ENCODE data around the gene ZNHIT2.

- PRO-cap, result no peak
Measured at GRCh38 chr11:64932614-64932958, 3.1 kb downstream of the GPHA2 start.

DNA sequence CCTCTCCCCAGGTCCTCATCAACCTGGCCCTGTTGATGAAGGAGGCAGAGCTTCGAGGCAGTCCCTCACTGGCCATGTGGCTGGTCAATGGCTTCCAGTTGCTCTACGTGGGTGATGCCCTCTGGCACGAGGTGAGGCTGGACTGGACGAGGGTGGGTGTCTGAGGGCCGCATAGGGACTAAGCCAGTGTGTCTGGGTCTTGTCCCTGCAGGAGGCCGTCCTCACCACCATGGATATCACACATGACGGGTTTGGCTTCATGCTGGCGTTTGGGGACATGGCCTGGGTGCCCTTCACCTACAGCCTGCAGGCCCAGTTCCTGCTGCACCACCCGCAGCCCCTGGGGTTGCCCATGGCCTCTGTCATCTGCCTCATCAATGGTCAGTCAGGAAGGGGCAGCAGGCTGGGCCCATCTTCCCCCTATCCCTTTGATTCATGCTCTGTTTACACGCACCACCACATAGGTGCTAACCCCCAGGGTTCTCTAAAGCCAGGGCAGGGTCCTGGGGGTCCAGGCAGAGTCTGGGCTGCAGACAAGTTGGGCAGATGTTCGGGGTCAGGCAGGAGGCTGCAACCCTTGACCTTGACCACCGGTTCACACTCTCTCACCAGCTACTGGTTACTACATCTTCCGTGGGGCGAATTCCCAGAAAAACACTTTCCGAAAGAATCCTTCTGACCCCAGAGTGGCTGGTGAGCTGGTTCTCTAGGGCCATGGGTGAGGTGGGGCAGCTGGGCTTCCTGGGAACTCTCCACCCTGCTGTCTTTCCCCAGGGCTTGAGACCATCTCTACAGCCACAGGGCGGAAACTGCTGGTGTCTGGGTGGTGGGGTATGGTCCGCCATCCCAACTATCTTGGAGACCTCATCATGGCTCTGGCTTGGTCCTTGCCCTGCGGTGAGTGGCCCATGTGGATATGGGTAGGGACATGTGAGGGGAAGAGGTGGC is 2.5 kb downstream of the ZNHIT2 start:
- PRO-cap, result no peak

GRCh38 chr11:65117274-65118218 is at the start of gene ZNHIT2:
Gene ZNHIT2 (minus strand): TSS chr11:65117701.
- PRO-cap, result unidirectional peak, minus-strand start at chr11:65117369; unidirectional peak, minus-strand start at chr11:65117526; unidirectional peak, minus-strand start at chr11:65117673

GRCh38 chr11:65118219-65118774 is 796 bp upstream of the ZNHIT2 start:
- PRO-cap, result no peak

DNA sequence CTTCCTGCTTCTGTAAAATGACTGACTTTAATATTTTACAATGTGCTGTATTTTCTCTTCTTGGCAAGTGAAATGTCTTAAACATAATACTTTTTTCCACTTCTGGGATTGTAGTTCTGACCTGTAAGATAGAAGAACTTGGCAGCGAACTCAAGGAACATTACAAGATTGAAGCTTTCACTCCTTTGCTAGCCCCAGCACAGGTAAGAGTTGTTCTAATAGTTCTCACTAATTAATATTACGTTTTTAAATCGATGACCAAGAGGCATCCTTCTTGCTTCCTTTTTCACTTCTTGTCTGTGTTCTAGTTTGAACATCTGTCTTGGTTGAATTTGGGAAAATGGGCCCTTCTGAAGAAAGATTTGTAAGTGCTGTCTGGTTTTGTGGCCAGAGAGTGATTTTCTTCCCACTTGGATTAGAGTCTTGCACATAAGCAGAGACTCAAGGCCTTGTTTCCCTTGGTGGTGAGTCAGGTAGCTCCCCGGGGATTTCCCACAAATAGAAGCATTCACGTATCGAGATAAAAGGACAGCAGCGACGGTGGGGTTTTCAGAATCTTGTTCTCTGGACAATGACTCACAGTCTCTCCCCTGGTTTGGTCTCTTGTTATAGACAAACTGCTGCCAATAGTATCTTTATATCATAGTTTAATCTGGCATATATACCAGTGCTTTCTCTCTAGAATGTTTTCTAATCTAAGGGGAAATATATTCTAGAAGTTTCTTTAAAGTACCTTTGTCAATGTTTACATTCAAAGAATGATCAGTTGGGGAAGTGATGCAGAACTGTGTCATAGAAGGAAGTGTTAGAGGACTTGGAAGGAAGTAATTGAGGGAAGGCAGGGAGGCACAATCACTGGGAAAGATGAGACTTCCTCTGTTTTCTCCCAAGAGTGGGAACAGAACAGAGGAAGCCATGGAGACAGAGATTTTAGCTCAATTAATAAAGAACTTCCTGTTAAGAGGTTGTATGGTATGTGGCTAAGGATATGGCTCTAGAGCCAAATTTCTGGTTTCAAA is 18.0 kb downstream of the POLA2 start:
- PRO-cap, result no peak

DNA sequence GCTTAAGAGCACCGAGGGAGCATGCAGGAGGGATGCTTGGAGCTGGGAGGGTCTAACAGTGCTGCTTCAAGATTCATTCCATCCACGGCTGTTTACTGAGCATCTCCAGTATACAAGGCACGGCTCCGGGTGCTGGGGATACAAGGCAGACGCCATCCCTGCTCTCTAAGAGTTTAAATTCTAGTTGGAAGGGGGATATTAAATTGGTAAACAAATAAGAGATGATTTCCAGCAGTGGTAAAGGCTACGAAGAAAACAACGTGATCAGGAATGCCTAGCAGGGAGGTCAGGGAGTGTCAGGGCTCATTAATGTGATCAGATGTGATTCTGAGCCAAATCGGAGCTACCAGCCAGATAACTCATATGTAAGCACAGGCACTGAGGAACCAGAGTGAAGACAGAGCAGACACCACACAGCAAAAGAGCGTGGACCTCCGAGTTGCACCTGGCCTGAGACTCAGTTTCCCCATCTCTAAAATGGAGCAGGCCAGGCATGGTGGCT is 7.8 kb downstream of the CDC42EP2 start:
- PRO-cap, result no peak

DNA sequence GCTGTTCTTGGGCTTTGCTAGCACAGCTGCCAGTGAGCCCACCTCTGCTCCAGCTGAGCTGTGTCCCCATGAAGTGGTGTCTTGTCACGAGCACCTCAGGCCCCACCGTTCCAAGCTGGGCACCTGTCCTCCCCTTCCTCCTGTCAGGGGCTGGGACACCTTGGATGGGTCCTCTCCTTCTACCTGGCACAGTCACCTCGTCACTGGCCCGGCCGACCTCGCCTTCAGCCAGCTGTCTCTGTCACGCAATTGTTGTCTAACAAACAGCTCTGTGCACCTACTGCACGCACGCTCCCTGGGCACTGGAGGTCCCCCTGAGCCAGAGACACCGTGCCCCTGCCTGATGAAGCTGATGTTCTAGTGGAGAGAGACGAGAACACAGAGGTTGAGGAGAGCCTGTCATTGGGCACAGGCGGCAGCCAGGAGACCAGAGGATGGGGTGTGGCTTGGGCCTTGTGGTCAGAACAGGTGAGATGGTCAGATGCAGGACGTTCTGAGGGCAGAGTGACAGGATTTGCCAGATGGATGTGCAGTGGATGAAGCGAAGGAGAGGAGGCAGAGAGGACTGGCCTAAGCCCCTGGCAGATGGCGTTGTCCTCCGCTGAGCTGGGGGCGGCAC is 10.7 kb downstream of the FRMD8 start:
- PRO-cap, result no peak

GRCh38 chr11:65411038-65411779 is 24.8 kb downstream of the FRMD8 start:
- PRO-cap, result no peak

DNA sequence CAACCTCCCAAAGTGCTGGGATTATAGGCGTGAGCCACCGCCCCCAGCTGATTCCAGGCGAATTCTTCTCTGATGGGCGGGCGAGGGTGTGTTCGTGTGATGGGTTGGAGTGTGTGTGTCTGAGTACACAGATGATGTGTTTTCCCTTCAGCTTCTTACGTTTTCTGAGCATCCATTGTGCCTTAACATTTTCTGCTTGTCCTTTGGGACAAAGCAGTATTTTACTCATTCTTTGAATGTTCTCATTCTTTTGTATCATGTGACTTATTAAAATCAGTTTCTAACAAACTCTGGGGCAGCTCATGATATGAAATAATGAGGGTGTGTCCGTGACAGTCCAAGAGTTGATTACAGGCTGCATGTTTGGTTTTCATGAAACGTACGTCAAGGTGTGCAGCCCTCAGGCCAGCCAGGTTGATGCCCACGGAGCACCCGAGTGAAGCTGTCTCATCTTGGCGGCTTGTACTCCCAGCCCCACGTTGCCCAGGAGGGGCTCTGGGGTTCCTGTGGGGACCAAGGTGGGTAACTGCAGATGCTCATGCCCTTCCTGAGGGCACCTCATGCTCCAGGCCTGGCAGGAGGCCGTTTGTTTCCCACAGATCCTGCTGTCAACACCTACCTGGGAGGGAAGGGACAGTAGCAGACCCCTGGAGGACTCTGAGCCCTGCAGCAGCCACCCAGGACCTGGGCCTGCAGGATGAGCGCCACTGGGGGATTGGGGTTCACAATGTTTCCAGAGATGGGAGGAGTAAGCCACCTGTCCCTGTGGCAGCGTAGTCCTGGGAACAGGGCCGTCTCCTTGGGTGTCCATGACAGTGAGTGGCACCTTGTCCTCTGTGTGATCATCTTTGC is 27.0 kb downstream of the FRMD8 start:
- PRO-cap, result no peak

GRCh38 chr11:65425509-65425795 is 39.0 kb downstream of the FRMD8 start:
- PRO-cap, result no peak

GRCh38 chr11:65426998-65427629 is 40.7 kb downstream of the FRMD8 start:
- PRO-cap, result unidirectional peak, plus-strand start at chr11:65427068

DNA sequence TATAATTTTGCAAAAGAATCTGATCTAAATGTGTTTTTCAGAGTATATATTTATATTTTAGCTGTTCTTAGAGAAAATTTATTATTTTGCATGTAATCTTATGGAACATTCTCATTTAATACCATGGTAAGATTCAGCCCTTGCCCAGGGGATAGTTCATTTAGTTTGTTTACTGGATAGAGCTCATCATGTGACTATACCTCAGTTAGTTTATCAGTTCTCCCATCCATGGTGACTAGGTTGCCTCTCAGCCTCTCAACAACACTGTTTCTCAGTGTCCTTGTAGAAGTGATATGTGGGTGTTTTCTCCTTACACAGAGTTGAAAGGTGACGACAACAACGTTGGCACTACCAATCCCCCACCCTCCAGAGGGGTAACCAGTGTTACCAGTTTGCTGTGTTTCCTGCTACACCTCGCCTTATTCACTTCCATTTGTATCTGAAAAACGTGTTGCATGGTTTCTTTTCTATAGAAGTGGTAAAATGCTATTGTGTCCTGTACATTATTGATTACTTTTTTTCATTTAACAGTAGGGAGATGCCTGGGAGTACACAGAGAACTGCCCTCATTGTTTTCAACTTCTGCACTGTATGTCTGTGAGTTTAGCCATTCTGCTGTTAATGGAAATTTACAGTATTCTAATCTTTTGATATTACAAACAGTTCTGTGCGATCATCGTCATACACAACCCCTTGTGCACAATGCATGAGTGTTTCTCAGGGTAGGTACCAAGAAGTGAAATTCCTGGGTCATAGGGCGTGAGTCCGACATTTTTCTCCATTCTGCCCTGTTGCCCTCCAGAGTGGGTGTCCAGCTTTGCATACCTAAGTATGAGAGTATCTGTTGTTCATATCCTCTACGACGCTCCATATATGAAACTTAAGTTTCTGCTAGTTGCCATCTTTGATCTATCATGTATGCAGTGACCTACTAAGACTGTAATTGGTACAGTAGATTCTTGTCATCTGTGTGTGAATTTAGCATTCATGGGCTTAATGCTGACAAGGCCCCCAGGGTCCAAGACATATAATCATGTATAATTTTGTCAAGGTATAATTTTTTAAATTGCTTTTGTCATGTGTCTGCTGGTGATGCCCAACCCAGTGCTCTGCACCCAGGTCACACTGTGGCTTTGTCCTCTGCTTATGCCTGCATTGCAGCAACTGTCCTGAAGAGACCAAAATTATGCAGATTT is 47.9 kb downstream of the FRMD8 start:
- PRO-cap, result no peak

DNA sequence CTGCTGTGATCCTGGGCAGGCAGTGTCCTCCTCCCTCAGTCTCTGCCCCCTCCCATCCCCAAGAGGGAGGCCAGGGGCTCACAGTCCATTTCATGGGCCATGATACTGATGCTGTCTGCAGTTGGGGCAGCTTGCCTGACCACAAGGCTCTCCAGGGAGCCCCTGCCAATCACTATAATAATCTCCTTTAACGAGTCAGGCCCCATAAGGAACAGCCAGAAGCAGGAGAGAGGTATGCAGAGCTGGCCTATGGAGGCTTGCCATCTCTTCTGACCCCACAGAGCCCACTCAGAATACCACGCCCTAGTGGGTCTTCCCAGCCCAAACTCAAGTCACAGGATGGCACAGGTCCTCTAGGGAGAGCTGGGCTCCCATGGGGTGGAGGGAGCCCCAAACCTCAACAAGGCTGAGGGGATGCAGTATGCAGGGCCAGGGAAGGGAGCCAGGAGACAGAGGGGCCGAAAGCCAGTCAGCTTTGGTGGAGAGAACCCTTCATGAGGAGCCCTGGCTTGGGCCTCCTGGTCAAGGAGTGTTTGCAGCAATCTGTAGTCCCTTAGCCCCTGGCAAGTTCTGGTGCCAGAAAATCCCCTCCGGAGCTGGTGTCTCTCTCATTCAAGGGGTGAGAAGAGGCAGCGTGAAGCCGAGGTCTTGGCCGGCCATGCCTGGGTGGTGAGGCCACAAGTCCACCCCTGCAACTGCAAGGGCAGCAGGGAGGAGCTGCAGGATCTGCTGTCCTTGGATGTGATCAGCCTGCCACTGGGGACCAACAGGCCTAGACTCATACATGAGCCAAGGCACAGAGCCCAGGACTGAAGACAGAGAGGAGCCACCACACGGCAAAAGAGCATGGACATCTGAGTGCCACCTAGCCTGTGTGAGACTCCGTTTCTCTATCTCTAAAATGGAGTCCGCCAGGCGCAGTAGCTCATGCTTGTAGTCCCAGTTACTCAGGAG is 60.0 kb downstream of the FRMD8 start:
- PRO-cap, result no peak

- PRO-cap, result no peak
Measured at GRCh38 chr11:65471213-65471531, 53.7 kb upstream of the SCYL1 start.

DNA sequence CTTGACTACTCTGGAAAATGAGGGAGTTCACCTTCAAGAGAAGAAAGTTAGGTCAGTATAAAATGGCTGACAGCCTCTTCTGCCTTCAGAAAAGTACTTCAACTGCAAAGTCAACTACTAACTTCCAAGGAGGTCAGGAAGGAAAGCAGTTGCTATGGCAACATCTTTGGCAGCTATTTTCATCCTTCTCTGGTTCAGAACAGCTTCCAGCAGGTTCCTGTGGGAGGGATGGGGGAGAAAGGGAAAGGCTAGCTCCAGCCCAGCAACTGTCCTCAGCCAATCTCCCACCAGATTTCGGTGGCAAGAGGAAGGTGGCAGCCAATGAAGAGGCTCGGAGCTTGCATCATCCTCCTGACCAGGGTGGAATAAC is 37.5 kb upstream of the SCYL1 start:
- PRO-cap, result bidirectional peak, plus-strand start outside the sequence, minus-strand start at position 295 of the sequence

GRCh38 chr11:65491551-65492549 is 33.0 kb upstream of the SCYL1 start:
- PRO-cap, result bidirectional peak, plus-strand start at chr11:65492051, minus-strand start at chr11:65491904

DNA sequence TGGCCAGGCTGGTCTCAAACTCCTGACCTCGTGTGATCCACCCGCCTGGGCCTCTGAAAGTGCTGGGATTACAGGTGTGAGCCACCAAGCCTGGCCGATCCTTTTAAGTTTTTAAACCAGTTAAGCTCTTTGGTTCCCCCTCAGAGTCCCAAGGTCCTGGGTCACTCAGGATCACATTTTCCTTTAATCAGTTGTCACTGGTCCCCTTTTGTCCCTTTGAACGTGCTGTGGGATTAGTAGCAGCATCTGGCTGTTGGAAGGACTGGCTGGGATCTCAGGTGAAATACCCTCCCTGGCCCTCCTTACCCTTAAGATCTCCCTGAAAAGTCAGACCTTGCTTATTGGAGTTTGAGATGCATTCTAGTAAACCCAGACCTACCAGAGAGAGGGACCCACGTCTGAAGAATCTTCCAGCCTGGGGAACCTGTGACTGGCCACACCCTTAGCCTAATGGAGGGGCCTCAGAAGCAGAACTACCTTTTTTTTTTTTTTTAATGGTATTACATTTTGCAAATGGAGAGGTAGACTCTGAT is 17.8 kb upstream of the SCYL1 start:
- PRO-cap, result bidirectional peak, plus-strand start at position 236 of the sequence, minus-strand start at position 61 of the sequence

GRCh38 chr11:65551708-65552495 is 6.3 kb downstream of the LTBP3 start:
- PRO-cap, result no peak

DNA sequence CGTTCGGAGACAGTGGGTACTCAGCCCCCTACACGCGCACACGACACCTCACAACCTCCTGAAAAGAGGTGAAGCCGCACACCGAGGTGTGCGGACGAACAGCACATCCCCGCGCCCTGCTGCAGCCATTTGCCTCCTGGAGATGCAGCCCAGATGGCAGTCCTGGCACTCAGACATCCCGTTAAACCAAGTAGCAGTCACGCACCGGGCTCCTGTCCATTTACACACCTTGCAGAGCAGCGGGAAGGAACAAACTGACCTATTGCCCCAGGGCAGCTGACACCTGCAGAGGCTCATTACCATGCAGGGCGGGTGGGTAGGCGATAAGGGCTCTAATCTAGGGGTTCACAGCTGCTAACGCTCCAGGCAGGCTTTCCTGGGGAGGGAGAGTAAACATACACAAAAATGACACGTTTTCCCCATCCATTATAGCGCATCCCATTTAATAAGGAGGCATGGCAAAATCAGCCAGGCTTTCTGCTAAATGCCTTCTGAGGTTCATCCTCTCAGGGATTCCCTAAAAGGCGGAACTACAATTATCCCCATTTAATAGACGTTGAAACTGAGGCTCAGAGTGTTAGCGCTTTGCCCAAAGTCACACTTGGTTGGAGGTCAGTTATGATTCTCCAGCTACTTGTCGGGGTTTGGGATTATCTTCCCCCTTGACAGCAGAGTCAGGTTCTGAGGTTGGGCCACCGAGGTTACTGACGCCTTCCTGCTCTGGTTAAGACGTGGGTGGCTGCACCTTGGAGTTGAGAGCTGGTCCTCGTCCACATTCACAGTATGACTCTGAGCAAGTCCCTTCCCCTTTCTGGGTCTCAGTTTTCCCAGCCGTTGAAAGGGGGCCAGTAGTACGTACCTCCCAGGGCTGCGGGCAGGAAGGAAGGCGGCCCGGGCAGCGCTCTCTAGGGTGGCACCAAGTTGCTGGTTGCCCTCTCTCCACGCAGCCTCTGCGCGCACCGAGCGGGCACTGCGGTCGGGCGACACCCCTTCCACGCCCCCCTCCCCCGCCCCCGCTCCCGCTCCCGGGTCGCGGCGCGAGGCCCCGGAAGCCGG is 608 bp upstream of the EHBP1L1 start:
- PRO-cap, result no peak

DNA sequence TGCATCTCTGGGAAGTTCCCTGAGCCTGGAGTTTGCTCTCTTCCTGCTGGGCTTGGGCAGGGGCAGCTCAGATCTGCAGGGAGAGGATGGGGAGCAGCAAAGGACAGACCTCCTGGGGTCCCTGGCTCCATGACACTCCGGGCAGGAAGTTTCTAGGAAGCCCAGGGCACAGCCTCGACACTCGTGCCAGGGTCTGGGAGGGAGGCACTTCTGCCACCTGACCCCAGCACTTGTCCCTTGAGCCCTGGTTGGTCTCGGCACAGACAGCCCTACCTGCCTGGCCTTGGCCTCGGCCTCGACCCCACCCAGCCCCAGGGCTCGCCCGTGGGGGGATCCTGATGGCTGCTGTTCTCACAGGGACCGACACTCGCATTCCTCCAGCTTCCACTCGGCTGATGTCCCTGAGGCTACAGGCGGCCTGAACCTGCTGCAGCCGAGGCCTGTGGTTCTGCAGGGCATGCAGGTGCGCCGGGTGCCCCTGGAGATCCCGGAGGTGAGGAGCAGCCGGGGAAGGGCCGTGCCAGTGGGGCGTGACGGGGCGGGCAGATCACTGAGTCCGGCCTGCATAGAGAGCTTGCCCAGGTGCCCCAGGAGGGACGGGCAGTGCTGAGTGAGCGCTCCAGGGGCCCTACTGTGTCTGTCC is 5.0 kb downstream of the PCNX3 start:
- PRO-cap, result no peak